HT1080 (cell line): ENCODE results near the gene PPP2R3A.

DNA sequence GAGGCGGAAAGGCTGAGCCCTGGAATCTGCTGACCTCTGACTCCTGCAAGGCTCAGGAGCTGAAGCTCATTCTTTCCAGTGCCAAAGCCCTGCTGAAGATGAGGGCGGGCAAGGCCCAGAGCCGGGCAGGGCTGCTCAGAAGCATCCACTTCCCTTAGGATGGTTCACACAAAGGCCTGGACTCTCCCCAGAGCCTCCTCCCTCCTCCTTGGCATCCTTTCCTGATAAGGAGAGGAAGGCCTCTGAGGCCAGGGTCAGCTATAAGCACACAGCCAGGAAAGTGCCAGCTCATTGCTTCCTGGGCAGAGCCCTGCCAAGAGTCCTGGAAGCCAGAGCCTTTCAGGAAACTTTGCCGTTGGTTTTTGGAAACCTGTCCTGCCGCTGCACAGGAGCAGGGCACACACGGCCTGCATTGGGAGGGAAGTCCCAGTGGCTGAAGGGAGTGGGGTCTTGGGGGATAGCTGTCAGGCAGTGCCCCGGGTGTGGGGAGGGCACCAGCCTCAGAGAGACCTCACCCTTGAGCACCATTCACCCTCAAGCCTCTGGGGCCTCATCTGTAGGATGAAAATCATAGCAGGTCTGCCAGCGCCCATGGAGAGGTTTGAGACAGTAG is 37.3 kb upstream of the SLCO2A1 start:
RAMPAGE:
- cytosol, long total RNA = no peak
- long total RNA = no peak
- nucleus, long total RNA = no peak

DNA sequence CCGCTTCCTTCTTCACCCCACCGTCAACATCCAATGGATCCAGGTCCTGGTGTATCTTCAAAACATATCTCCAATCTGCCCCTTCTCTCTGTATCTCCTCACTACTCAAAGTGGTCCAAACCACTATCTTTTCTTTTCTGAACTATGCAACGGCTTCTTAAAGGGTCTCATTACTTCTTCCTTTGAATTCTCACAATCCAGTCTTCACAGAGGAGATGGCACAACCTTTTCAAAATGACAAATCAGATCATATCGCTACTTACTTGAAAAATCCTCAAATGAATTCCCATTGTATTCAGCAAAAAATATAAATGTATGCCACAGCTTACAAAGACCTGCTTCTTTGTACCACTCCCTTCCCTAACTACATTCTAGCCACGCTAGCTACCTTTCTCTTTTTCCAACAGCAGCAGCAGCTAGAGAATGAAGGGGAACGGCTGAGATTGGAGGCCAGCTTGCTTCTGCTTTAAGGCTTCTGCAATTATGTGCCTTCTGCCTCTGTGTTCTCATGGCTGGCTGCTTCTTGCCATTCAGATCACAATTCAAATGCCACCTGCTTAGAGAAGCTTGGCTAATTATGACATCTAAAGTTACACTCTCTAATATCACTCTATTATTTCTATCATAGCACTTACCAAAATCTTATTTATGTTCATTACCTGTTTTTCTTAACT is 95.4 kb downstream of the RYK start:
RAMPAGE:
- cytosol, long total RNA = no peak
- long total RNA = no peak
- nucleus, long total RNA = no peak

RAMPAGE:
- cytosol, long total RNA = no peak
- long total RNA = no peak
- nucleus, long total RNA = no peak
These were observed 8.0 kb downstream of the RYK start for GRCh38 chr3:134242705-134242965.

RAMPAGE:
- cytosol, long total RNA = no peak
- long total RNA = no peak
- nucleus, long total RNA = no peak
These were observed 8.8 kb upstream of the KY start for GRCh38 chr3:134659655-134660016.

DNA sequence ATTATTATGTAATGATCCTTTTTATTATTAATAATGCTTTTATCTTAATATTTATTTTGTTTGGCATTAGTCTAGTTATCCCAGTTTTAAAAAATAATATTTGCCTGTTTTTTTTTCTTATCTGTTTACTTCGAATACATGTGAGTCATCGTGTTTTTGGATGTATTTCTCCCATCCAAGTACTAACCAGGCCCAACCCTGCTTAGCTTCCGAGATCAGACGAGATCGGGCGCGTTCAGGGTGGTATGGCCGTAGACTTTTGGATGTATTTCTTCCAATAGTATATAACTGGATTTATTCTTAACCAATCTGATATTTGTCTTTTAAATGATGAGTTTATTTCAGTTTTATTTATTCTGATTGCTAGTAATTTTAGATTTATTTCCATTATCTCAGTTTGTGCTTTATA is 11.8 kb upstream of the EPHB1 start:
RAMPAGE:
- cytosol, long total RNA = no peak
- long total RNA = no peak
- nucleus, long total RNA = no peak

GRCh38 chr3:135030383-135031454 is 235.7 kb downstream of the EPHB1 start:
RAMPAGE:
- cytosol, long total RNA = no peak
- long total RNA = no peak
- nucleus, long total RNA = no peak

DNA sequence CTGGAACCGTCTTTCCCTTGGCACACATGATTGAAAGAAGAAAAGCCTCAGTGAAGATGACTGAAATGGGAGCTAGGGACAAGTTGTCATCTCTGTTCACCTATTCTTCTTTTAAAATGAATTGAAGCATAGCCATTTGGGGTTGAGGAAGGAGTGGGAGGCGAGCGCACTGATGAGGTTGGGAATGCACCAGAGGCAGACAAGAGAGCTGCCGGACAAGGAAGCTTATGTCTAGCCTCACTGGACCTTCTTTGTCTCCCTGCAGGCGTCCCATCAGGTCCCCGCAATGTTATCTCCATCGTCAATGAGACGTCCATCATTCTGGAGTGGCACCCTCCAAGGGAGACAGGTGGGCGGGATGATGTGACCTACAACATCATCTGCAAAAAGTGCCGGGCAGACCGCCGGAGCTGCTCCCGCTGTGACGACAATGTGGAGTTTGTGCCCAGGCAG is 337.4 kb downstream of the EPHB1 start:
RAMPAGE:
- cytosol, long total RNA = no peak
- long total RNA = no peak
- nucleus, long total RNA = no peak

RAMPAGE:
- cytosol, long total RNA = no peak
- long total RNA = no peak
- nucleus, long total RNA = no peak
These were observed 462.5 kb downstream of the EPHB1 start for GRCh38 chr3:135257477-135258095.

DNA sequence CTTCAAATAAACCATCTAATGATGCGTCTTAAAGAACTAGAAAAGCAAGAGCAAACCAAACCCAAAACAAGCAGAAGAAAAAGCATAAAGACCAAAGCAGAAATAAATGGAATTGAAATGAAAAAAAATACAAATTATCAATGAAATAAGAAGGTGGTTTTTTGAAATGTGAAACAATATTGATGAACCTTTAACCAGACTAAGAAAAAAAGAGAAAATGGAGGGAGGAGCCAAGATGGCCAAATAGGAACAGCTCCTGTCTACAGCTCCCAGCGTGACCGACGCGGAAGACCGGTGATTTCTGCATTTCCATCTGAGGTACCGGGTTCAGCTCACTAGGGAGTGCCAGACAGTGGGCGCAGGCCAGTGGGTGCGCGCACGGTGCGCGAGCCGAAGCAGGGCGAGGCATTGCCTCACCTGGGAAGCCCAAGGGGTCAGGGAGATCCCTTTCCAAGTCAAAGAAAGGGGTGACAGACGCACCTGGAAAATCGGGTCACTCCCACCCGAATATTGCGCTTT is 307.1 kb upstream of the PPP2R3A start:
RAMPAGE:
- cytosol, long total RNA = no peak
- long total RNA = no peak
- nucleus, long total RNA = no peak

GRCh38 chr3:135965604-135966832 is at the start of gene PPP2R3A:
Gene PPP2R3A (plus strand): TSS chr3:135965728.
RAMPAGE:
- cytosol, long total RNA = start-site peak on the plus strand at chr3:135965671-135965776, 177 and 56 reads in 2 replicates
- long total RNA = start-site peak on the plus strand at chr3:135965669-135965773, 126 reads
- nucleus, long total RNA = start-site peak on the plus strand at chr3:135965674-135965773, 102 and 36 reads in 2 replicates

GRCh38 chr3:136142546-136142933 is 53.6 kb downstream of the MSL2 start:
RAMPAGE:
- cytosol, long total RNA = no peak
- long total RNA = no peak
- nucleus, long total RNA = no peak

GRCh38 chr3:136196685-136197487 is 751 bp upstream of the MSL2 start:
RAMPAGE:
- cytosol, long total RNA = no peak
- long total RNA = no peak
- nucleus, long total RNA = no peak

GRCh38 chr3:136726855-136727531 is 25.2 kb downstream of the STAG1 start:
RAMPAGE:
- cytosol, long total RNA = no peak
- long total RNA = no peak
- nucleus, long total RNA = no peak

GRCh38 chr3:136862325-136863347 is 628 bp downstream of the NCK1 start:
RAMPAGE:
- cytosol, long total RNA = no peak
- long total RNA = no peak
- nucleus, long total RNA = no peak

RAMPAGE:
- cytosol, long total RNA = no peak
- long total RNA = no peak
- nucleus, long total RNA = no peak
These were observed 3.7 kb upstream of the IL20RB start for GRCh38 chr3:136954116-136954372.

RAMPAGE:
- cytosol, long total RNA = no peak
- long total RNA = no peak
- nucleus, long total RNA = no peak
These were observed 12.8 kb downstream of the DBR1 start for GRCh38 chr3:138161752-138162469.

GRCh38 chr3:138381367-138381954 is 33.1 kb downstream of the MRAS start:
RAMPAGE:
- cytosol, long total RNA = no peak
- long total RNA = no peak
- nucleus, long total RNA = no peak

DNA sequence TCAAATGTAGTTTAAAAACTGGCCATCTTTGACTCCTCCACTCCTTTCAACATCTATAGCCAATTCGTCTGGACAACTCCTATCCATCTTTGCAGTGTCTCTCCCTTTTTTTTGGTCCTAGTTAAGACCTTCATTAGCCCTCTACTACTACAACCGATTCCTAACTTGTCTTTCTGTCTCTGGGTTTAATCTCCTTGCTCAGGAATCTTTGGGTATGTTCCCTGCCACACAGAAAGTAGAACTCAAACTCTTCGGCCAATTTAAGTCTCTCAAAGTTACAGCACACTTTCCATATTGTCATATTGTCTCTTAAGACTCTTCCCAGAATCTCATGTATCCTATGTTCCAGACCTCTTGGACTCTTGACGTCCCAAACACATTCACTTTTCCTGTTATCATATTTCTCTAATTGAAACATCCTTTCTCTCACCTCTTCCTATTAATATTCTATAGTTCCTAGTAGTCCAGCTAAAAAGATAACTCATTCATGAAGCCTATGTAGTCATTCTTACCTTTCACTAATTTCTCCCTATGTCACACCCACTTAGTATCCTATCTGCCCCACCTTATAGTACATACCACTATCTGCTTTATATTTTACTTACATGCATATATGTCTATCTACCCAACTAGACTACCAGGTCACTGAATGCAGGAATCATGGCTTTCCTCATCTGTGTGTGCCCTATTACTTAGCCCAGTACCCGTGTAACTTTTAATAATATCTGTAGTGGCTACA is 59.1 kb downstream of the CEP70 start:
RAMPAGE:
- cytosol, long total RNA = no peak
- long total RNA = no peak
- nucleus, long total RNA = no peak

RAMPAGE:
- cytosol, long total RNA = no peak
- long total RNA = no peak
- nucleus, long total RNA = no peak
These were observed 44.7 kb downstream of the CEP70 start for GRCh38 chr3:138549069-138550077.

GRCh38 chr3:138588611-138589026 is 5.4 kb downstream of the CEP70 start:
RAMPAGE:
- cytosol, long total RNA = no peak
- long total RNA = no peak
- nucleus, long total RNA = no peak